LNCaP clone FGC (cell line): ENCODE data around the gene NOTUM.

GRCh38 chr17:81423235-81423646 is 28.0 kb downstream of the BAHCC1 start:
- RRBS, 2 experiments, result no CpG with 5 or more reads among the region's 15 CpGs

DNA sequence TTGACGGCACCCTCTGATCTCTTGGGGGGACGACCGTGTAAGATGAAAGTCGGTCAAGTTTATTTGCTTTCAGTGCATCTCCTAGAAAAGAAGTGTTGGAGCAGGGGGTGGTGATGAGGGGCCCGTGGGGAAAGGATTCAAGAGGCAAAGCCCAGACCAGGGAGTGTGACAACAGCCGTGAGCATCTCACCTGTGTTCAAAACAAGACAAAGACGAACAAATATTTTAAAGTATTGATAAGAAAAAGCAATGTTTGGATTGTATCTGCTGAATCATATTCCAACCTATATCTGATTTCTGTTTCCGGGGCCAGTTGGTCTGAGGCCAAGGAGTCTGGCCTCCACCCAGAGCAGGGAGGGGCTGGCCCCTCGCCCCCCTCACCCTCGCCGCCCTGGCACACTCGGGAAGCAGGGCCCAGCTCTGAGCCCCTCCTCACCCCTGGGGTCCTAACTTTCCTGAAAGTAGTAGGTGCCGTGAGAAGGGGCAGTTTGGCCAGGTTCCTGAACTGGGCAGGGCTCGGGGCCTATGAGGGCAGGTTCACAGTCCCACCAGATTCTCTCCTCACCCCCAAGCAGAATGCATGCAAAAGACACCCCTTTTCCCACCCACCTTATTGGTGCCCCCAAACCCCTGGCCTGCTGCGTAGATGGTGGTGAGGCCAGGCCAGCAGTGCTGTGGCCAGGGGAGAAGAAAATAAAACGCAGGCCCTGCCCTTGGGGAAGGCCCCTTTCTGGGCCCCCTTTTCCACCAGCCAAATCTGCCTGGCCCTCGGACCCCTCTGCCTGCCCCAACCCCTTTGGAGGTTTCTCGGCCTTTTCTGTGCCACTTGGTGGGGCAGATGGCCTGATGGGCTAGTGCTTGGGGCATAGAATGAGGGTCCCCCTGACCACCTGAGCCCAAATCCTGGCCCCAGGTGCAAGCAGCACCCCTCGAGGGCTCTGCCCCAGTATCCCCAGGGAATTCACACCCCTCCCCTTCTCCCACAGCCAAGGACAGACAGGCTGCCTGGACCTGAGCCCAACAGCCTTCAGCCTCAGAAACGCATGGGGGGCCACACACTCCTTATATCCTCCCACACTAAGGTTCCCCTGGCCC is 47.8 kb downstream of the ACTG1 start:
- RRBS, 2 experiments, result no CpG with 5 or more reads among the region's 20 CpGs

DNA sequence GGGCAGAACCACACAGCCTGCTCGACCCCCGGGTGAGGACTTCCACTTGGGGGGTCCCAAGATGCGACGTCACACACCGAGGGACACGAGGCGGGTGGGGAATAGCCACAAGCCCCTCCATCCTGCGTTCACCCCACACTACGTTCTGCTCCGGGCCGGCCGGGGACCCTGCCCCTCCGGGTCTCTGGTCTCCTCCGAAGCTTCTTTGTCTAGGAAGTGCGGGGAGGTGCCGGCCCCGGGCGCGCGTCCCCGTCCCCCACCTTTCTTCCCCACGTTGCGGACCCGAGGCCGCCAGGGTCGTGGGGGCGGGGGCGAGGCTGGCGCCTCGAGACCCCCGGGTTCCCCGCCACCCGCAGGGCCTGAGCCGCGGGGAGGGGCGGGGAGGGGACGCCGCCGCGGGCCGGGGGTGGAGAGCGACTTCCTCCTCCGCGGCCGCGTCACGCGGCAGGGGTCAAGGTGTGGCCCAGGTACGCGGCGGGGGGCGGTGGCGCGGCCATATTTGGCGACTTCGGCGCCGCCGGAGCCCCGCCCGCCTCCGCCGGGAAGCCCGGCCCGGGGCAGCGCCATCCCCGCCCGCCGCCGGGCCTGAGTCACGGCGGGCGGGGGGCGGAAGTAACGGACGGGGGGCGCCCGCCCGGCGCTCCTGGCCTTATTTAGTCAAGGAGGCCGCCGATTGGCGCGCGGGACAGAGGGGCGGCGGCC is 1.8 kb upstream of the ACTG1 start:
- RRBS, 2 experiments, result 58 to 79% methylated on average over 42 of the region's 87 CpGs

DNA sequence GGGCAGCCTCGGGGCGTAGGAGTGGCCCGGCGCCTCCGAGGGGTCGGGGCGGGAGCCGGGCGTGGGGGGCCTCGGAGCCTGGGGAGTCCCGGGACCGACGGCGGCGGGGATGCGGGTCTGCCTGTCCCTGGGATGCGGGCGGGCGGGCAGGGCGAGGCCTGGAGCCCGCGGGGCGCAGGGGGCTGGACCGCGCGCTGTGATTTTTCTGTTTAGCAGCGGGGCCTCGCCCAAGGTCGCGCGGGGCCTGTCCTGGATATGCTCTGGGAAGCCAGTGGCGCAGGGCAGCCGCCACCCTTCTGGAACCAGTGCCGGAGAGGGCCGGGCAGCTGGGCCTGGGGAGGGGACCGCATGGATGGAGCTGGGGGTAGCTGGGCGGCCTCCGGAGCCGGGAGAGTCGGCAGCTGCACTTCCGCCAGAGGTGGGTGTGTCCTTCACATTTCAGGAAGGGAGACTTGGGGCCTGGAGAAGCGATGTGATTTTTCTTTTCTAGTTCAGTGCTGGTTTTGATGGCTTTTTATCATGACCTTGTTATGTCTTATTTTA is 2.5 kb upstream of the ACTG1 start:
- RRBS, 2 experiments, result 95% methylated on average over 4 of the region's 42 CpGs

DNA sequence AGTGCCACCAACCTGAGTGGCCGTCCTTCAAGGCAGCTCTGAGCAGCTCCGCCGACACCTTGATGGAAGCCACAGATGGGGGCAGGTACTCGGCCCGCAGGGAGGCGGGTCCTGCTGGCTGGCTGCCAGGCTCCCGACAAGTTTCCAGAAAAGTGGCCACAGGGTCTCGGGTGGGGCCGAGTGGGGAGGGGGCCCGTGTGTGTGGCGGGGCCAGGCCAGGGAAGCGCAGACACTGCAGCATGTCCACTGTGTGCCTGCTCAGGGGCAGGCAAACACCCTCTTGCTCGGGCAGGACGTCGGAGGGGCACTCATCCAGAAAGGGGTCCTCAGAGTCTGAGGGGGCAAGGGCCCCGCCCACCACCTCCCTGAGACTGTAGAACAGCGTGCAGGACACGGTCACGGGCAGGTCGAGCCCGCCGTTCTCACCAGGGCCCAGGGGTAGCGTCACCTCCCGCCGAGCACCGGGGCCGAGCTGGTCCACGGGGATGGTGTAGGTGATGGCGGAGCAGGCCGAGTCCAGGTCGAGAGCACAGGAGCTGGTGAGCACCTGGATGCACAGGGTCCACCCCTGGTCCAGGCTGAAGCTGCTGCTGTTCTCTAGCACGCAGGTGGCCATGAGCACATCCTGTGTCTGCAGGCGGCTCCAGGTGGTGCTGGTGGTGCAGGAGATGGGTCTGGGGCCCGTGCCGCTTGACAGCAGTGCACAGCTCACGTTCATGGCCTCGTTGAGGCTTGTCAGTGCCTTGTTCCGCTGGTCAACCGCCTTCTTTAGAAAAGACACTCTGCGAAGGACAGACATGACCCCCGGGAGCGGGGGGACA is 5.0 kb downstream of the FAAP100 start:
- RRBS, 2 experiments, result no CpG with 5 or more reads among the region's 42 CpGs

GRCh38 chr17:81555695-81556608 is 3.8 kb upstream of the FAAP100 start:
- RRBS, 2 experiments, result no CpG with 5 or more reads among the region's 16 CpGs

DNA sequence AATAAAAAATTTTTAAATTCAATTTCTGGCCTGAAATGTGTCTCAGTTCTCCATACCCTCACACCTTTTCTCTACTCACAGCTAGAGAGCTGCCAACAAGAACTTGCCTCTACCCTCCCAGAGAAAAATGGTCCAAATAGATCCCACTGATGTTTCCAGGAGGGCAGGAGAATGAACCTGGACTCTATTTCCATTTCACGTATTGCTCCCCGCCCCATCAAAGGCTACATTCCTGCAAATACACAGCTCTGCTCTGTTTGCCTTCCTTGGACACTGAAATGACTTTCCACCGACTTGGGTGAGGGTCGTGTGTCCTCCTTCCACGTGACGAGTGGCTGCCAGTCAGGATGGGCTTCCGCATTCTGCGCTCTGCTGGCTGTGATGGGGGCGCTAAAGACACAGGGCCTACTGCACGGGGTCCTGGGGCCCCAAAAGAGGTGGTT is 21.5 kb upstream of the FAAP100 start:
- RRBS, 2 experiments, result no CpG with 5 or more reads among the region's 10 CpGs

GRCh38 chr17:81578107-81578733 is 26.1 kb upstream of the FAAP100 start:
- RRBS, 2 experiments, result no CpG with 5 or more reads among the region's 14 CpGs

DNA sequence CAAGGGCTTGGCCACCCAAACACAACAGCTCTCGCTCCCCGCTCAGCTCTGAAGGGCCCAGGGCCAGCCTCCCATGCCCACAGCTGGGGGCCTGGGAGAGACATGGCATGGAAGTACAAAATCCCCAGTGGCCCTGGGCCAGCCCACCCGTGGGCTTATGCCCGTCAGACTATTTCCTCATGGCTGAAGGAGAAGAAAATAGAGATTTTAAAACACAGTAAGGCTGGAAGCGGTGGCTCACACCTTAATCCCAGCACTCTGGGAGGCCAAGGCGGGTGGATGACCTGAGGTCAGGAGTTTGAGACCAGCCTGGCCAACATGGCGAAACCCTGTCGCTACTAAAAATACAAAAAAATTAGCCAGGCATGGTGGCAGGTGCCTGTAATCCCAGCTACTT is 28.7 kb upstream of the FAAP100 start:
- RRBS, 2 experiments, result no CpG with 5 or more reads among the region's 8 CpGs

GRCh38 chr17:81712581-81713065 is 539 bp downstream of the SLC25A10 start:
- RRBS, 2 experiments, result 2% methylated on average over 15 to 18 of the region's 33 CpGs

- RRBS, 2 experiments, result 6 to 11% methylated on average over 7 of the region's 29 CpGs
Observed at GRCh38 chr17:81866899-81867920, 3.9 kb downstream of the ARHGDIA start.

DNA sequence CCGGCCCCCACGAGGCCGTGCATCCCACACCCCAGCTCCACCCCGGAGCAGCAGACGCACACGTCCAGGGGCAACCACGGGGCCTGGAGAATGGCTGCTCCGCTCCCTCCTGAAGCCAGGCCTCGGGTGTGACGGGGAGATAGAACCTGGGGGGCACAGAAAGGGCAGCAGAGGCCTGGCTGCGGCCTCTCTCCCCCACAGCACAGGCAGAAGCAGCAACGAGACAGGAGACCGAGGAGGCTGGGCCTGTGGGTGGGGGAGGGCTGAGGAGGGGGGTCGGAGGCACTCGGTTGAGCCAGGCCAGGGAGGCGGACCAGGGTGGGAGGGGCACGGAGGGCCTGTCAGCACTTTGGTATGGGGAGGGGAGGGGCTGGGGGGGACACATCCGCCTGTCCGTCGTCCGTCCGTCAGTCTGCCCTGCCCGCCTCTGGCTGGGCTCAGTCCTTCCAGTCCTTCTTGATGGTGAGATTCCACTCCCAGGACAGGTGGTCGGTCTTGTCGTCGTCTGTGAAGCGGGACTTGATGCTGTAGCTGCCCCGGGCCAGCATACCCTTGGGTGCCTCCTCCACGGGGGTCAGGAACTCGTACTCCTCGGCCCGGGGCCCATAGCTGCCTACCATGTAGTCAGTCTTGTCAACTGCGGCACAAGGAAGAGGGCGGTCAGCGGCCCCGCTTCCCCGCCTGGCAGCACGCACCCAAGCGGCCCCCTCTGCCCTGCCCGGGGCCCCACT is 2.5 kb downstream of the ARHGDIA start:
- RRBS, 2 experiments, result 29 to 55% methylated on average over 10 of the region's 40 CpGs

- RRBS, 2 experiments, result no CpG with 5 or more reads among the region's 28 CpGs
Observed at GRCh38 chr17:81890173-81890924, 1.0 kb downstream of the ALYREF start.

DNA sequence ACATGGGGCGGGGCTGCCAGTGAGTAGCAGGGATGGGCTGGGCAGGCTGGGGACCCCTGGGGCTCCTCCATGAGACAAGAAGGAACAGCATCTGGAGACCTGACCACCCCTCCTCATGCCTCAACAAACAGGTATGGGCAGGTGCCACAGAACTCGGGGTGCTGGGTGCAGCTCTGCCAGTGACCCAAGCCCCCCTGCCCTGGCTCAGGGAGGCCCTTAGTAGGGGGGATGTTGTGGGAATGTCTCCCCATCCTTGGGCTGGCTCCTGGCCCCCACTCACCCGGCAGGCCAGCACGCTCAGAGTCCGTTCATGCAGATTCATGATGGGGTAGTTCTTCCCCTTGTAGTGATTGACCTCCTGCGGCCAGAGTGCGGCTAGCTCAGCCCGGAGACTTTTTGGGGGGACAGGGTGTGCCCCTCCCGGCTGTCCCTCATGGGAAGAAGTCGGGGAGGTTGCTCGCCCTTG is 3.8 kb downstream of the NPB start:
- RRBS, 2 experiments, result 96 to 98% methylated on average over 6 of the region's 11 CpGs

GRCh38 chr17:81912139-81913283 is 1.3 kb upstream of the PCYT2 start:
- RRBS, 2 experiments, result 60 to 78% methylated on average over 5 of the region's 47 CpGs

- RRBS, 2 experiments, result 3 to 6% methylated on average over 62 to 73 of the region's 118 CpGs
Observed at GRCh38 chr17:81960886-81961647, at the start of gene NOTUM. TSS of gene NOTUM (minus strand) at chr17:81961187.

DNA sequence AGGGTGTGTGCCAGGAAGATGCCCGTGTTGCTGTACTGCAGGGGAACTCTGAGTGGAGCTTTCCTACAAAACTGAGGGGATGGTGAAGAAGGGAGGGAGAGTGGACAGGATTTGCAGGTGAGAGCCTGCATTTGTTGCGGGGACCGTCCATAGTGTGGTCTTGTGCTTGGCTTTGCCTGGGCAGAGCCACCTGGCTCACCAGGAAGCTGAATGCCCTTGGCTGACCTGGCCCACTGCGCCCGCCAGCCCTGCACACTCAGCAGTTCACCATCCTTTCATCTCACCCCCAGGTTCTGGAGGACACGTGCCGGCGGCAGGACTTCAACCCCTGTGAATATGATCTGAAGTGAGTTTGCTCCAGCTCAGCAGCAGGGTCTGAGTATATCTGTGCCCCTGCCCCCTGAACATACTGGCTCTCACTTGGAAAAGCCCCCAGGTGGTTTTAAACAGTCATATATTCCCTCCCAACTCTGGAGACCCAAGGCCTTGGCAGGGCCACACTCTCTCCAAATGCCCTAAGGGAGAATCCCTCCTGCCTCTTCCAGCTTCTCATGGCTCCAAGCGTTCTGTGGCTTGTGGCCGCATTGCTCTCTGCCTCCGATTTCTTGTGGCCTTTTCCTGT is 1.6 kb downstream of the ASPSCR1 start:
- RRBS, 2 experiments, result no CpG with 5 or more reads among the region's 11 CpGs

DNA sequence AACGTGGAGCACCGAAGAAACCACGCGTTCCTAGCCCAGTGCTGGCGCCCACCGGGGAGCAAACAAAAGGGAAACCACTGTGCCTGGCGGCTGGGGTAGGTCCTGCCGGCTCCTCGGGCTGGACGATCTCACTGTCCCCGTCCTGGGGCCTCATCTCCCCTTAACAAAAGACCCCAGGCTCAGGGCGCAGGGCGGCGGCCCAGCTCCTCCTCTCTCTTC is 447 bp downstream of the CENPX start:
- RRBS, 2 experiments, result 1% methylated on average over 5 to 8 of the region's 14 CpGs

DNA sequence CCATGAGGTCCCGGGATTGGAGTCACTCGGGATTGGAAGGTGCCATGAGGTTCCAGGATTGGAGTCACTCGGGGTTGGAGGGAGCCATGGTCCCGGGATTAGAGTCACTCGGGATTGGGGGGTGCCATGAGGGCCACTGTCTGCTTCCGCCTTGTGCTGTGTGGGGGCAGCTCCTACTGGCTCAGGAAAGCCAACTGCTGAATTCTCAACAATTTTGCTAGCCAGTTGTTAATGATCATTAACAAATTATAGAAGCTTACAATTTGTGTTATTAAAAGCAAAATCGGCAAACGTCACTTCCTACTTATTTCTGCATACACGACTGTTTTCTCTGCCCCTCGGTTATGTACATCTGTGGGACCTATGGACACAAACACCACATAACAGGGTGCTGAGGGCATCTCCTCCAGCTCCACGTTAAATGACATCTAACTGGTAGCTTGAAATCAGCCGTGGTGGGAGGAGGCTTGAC is 2.6 kb downstream of the DCXR start:
- RRBS, 2 experiments, result 92 to 97% methylated on average over 2 of the region's 12 CpGs

- RRBS, 2 experiments, result under 1 to 2% methylated on average over 5 of the region's 43 CpGs
Observed at GRCh38 chr17:82036074-82037161, 1.1 kb downstream of the DCXR start.